Choroid plexus epithelial cell (primary cell): ENCODE measurements around the genes GTF3C4, SPACA9, OBP2B and CACFD1.

- RRBS, result no CpG with 5 or more reads among the region's 10 CpGs
Measured at GRCh38 chr9:132408506-132408989, 1.5 kb upstream of the CFAP77 start.

- RRBS, result 1% methylated on average over 41 of the region's 107 CpGs
Measured at GRCh38 chr9:132669806-132670787, at the start of gene GTF3C4. Gene GTF3C4, plus strand, starts transcription at chr9:132670464.

DNA sequence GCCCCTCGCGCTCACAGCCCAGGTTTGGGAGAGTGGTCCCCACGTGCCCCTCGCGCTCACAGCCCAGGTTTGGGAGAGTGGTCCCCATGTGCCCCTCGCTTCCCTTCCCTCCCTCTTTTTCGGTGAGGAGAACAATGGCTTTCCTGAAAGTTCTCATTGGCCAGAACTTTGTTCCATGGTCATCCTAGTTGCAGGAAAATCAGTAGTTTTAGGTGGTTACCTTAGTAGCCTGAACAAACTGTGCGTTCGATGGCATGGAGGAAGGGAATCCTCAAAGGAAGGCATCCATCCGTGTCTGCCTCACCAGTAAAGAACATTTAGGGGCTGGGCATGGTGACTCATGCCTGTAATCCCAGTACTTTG, 46.5 kb downstream of the GTF3C4 start:
- RRBS, result no CpG with 5 or more reads among the region's 10 CpGs

DNA sequence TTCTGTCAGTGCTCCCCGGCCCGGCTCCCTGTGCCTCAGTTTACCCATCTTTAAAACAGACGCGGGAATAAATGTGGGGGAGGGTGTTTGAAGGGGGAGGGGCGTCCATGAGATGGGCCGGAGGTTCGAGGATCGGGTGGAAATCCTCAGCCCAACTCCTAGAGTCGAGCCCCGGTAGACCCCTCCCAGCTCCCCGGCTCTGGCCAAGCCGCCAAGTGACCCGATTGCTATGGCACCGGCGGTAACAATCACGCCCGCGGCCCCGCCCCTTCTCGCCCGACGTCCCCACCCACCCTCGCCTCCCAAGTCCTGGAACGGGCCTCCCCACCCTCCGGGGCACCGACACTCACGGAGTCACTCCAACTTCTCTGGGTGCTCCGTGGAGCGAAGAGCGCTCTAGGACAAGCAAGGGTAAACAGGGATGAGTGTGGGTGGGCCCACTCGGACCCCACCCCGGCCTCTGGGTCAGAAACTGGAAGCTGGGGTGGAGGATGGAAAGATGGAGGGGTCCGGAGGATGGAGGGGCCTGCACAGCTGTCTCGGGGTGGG, at the start of gene SPACA9:
TSS of gene SPACA9 (plus strand) at position 295 of the 549 bp plus-strand sequence.
- RRBS, result 2% methylated on average over 20 of the region's 34 CpGs

GRCh38 chr9:132894385-132894855, 15.7 kb downstream of the SPACA9 start:
- RRBS, result no CpG with 5 or more reads among the region's 7 CpGs

GRCh38 chr9:133004024-133004343, 25.5 kb downstream of the GFI1B start:
- RRBS, result no CpG with 5 or more reads among the region's 9 CpGs

DNA sequence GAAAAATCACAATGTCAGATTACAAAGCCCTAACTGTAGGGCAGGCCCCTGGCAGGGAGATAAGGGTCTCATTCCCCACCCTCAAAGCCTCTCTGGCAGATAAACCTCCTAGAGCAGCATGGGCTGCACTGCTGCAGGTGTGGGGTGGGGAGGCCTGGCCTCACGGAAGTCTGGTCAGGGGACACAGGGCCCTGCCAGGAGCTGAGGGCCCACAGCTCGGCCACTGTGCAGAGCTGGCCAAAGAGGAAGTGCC, 25.8 kb downstream of the GFI1B start:
- RRBS, result no CpG with 5 or more reads among the region's 2 CpGs

GRCh38 chr9:133031596-133032136, 869 bp downstream of the GTF3C5 start:
- RRBS, result no CpG with 5 or more reads among the region's 8 CpGs

GRCh38 chr9:133056982-133057395, 4.8 kb upstream of the CEL start:
- RRBS, result no CpG with 5 or more reads among the region's 8 CpGs

DNA sequence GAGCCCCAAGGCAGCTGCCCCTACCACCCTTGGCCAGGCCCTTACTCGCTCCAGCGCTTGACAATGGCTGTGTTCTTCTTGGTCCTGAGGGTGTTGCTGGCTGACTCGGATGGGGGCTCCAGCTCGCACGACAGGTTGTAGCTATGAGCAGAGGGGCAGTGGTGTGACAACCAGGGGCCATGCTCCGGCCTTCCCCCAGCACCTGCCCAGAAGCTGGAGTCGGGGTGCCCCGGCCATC, 18.7 kb downstream of the RALGDS start:
- RRBS, result 97% methylated on average over 3 of the region's 8 CpGs

GRCh38 chr9:133102702-133103140, 18.3 kb downstream of the RALGDS start:
- RRBS, result no CpG with 5 or more reads among the region's 12 CpGs

DNA sequence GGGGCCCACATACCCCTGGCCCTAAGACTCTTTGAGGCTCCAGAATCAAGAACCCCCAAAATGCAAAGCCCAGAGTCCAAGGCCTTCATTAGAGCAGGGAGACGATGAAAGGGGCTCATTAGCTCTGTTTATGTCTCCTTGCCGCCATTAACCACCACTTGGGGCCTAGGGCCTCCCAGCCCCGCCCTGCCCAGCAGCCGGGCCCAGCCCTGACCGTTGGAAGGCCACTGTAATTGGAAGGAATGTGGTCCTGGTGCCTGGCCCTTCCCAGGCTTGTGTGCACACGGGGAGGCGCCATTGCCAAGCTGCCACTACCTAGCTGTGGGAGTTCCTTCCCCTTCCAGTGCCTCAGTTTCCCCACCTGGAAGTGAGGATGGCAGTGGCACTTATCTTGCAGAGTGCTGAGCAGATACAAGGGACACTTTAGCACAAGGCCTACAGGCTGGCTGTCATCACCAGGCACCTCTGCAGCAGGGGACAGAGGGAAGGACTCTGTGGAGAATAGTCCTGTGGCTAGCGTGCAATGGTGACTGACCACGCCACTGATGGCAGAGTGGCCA, 21.0 kb downstream of the GBGT1 start:
- RRBS, result no CpG with 5 or more reads among the region's 9 CpGs

DNA sequence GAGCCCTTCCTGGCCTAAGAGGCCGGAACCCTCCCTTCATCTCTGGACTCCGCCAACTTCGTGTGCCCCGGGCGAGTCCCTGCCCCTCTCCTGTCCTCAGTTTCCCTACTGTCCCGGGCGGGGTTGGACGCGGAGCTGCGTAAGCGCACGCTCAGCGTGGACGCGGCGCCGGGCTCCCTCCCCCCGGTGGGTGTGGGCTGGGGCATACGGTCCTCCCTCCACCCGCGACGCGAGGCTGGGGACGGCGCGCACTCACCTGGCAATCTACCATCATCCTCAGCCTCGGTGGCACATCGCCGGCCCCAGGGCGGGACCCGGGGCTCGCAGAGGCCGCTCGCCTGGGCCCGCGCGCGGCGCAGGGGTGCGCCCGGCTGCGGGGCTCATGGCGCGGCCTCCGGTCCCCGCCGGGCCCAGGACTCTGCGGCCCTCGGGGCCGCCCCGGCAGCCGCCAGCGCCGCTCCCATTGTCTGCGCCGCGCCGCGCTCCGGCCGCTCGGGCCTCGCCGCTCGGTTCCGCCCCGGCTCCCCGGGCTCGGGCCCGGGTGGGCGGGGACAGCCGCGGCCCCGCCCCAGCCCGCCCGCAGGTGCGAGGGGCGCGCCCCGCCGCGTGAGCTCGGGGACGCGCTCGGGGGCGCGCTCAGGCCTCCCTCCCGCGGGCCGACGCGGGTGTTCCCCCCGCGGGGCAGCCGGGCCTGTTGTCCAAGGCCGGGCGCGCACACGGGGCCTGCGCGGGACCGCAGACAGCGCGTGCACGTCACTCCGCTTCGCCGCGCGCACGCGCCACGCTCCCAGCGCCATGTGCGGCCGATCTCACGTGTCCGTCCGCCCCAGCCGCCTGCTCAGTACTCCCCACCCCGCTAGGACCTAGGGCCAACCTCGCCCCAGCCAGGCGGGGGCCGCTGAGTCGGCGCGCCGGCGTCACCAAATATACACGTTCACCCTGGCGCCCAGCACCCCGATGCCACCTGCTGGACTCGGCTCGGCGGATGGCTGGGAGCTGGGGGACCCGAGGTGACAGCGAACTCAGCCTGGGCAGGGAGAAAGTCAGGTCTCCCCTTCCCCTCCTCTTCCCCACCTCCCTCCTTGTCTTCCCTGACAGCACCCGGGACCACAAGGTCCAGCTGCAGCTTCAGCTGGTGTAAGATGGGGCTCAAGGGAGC, 14.6 kb downstream of the GBGT1 start:
- RRBS, result 1% methylated on average over 36 of the region's 139 CpGs

GRCh38 chr9:133208739-133209798, at the start of gene OBP2B:
Gene OBP2B, minus strand, starts transcription at chr9:133209250.
- RRBS, result no CpG with 5 or more reads among the region's 34 CpGs

- RRBS, result no CpG with 5 or more reads among the region's 9 CpGs
Measured at GRCh38 chr9:133250616-133251327, 41.7 kb upstream of the OBP2B start.

- RRBS, result no CpG with 5 or more reads among the region's 15 CpGs
Measured at GRCh38 chr9:133370304-133371249, 5.3 kb downstream of the SURF4 start.

DNA sequence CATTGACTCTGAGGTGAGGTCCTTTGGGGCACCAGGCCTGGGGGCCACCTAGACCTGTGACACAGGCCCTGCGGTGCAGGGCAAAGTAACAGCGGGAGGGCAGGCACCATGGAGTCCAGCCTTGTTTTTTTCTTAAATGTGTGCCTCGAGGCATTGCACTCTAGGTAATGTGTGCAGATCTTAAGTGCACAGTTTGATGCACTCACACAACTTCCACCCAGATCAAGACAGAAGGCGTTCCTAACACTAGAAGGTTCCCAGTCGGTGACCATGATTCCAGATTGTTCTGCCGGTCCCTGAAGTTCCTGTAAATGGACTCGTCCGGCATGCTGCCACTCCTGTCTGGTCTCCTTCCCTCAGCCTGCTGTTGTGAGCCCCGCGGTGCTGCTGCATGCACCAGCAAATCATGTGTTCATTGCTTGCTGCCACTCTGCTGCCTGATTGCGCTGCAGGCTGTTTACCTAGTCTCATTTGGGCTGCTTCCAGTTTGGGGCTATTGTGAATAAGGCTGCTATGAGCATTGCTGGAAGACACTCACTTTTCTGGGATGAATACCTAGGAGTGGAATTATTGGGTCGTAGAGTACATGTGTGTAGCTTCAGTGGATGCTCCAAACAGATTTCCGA, 11.5 kb downstream of the STKLD1 start:
- RRBS, result no CpG with 5 or more reads among the region's 13 CpGs

- RRBS, result no CpG with 5 or more reads among the region's 16 CpGs
Measured at GRCh38 chr9:133419024-133419636, 1.3 kb upstream of the REXO4 start.

DNA sequence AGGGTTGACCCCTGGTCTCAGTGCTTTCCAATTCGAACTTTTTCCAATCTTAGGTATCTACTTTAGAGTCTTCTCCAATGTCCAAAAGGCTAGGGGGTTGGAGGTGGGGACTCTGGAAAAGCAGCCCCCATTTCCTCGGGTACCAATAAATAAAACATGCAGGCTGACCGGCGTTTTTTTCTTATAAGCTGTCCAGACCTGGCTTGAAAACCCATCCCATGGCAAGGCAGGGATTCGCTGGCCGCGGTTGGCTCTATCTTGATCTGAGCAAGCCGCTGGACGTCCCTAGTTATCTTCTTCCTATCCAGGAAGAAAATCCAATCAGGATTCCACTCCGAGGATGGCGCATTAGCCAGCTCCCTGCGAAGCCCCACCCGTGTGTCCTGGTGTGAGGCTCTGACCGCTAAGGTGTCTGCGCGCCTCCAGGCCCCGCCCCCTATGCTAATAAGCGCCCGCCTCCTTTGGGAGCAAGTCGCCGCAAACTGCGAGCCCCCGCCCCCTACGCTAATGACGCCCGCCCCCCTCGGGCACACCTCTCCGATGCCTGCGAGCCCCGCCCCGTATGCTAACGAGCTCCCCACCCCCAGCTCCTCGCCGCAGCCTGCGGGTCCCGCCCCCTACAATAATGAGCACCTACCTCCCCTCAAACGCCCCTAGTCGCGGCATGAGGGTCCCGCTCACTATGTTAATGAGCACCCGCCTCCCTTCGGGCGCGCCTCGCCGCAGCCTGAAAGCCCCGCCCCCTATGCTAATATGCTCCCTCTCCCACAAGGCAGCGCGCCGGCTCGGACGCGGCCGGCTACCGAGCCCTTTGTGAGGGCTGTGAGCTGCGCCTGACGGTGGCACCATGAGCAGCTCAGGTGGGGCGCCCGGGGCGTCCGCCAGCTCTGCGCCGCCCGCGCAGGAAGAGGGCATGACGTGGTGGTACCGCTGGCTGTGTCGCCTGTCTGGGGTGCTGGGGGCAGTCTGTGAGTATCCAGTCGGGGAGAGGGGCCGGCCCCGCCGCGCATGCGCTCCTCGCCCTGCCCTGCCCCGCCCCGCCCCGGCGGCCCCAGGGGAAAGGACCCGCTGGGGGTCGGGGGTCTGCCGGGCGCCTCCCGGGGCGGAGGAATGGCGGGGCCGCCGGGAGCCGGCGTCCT, at the start of gene CACFD1:
TSS of gene CACFD1 (plus strand) at position 759 of the 1,139 bp plus-strand sequence.
- RRBS, result 3% methylated on average over 21 of the region's 90 CpGs

DNA sequence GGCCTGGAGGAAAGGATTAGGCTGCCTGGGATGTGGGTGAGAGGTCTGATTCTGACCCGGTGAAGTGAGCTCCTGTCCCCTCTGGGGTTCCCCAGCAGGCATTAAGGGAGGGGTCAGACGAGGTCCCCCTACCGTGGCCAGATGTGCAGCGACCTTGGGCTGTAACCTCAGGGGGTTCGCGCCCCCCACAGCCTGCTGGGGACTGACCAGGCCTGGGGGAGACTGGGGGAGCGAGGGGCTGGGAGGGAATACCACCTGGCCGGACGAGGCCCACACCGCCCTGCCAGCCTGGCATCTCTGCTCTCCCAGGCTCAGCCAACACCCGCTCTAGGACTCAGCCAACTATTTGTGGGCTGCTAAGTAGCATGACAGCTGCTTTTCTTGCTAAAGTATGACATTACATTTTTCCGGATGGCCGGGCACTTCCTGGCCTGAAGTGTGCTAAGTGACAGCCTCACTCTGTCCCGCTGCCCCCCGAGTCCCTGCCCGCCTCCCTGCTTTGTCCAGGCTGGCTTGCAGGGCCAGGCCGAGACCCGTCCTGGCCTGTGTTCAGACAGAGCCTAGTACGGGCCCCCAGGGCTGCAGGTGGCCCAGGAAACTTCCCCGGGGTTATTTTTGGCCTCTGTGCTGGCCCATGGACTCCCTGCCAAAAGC, 13.2 kb upstream of the SLC2A6 start:
- RRBS, result no CpG with 5 or more reads among the region's 20 CpGs